Vein endothelial cell (primary cell): ENCODE measurements around the genes PXMP2 and ANHX.

DNA sequence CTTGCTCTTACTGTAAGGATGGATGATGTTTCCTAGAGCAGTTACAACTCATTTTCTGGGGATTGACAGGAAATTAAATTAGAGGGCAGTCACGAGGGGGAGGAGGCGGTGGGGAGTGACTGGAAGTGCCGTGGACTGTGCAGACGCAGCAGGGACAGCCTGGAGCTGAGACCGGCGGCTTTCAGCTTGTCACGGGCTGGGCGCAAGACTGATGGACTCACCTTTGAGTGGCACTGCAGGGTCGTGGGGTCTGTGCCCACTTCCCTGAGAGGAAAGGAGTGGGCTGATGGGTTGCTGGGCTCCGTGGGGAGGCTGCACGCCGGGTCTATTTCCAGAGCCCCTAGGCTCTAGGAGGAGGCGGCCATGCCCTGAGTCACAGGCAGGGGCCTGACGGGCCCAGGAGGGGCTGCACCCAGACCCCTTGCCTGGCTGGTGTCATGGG is 32.9 kb downstream of the NOC4L start:
- CAGE, long polyA plus RNA = no peak

- CAGE, long polyA plus RNA = no peak
These were observed 43.1 kb downstream of the GALNT9 start for GRCh38 chr12:132286184-132286849.

DNA sequence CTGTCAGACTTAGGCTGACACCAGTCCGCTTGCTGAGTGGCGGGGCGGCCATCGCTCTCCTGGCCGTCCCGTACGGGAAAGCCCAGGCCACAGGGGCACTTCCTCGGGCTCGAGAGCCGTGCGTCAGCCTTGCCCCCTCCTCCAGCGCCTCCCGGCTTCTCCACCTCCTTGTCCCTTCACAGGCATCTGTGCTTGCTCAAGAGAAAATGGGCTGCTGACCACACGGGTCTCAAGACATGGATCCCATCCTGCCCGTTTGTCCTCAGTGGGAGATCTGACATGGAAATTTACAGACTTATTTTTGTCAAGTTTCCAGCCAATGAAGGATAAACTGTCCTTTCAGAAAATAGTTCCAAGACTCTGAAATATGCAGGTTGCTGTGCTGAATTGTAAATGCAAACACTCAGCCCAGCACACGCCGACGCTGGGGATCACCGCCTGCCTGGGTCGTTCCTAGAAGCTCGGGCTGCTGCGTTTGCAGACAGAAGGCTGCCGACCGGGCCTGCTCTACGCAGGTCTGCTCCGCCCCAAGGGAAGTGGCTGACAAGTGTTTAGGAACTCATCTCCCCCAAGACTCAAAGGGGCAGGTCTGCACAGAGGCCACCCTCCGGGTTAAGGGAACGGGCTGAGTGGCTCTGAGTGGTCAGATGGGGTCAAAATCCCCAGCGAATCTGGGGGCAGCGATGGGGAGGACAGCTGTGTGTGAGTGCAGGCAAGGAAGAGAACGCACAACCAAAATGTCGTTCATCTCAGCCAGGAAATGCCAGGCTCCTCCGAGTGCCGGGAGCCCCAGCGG is 6.3 kb downstream of the GALNT9 start:
- CAGE, long polyA plus RNA = no peak

DNA sequence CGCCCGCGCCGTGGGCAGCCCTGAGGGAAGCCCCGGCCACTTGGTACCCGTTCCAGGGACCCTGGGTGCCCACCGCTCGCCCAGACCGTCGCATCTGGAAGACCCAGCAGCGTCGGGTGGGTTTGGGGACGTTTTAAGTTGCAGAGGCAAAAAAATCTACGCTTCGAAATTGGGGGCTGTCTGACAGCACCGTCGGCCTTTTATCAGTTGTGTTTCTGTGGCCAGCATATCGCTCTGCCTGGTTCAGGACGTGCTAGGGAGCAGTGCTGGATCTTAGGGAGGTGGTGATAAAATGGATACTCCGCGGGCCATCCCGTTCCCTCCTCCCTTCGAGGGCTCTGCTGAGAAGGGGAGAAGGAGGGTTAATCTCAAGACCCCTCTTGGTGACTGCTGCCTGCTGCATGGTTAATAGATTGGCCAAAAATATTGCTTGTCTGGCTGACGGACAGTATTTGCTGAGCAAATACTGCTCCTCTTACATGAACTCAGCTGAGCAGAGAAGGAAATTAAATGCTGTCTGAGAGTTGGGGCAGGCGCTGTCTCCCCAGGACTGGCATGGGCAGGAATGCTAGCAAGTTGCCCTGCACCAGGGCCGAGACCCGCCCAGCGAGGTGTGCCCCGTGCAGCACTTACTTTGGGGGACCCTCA is 1.1 kb downstream of the FBRSL1 start:
- CAGE, long polyA plus RNA = no peak

DNA sequence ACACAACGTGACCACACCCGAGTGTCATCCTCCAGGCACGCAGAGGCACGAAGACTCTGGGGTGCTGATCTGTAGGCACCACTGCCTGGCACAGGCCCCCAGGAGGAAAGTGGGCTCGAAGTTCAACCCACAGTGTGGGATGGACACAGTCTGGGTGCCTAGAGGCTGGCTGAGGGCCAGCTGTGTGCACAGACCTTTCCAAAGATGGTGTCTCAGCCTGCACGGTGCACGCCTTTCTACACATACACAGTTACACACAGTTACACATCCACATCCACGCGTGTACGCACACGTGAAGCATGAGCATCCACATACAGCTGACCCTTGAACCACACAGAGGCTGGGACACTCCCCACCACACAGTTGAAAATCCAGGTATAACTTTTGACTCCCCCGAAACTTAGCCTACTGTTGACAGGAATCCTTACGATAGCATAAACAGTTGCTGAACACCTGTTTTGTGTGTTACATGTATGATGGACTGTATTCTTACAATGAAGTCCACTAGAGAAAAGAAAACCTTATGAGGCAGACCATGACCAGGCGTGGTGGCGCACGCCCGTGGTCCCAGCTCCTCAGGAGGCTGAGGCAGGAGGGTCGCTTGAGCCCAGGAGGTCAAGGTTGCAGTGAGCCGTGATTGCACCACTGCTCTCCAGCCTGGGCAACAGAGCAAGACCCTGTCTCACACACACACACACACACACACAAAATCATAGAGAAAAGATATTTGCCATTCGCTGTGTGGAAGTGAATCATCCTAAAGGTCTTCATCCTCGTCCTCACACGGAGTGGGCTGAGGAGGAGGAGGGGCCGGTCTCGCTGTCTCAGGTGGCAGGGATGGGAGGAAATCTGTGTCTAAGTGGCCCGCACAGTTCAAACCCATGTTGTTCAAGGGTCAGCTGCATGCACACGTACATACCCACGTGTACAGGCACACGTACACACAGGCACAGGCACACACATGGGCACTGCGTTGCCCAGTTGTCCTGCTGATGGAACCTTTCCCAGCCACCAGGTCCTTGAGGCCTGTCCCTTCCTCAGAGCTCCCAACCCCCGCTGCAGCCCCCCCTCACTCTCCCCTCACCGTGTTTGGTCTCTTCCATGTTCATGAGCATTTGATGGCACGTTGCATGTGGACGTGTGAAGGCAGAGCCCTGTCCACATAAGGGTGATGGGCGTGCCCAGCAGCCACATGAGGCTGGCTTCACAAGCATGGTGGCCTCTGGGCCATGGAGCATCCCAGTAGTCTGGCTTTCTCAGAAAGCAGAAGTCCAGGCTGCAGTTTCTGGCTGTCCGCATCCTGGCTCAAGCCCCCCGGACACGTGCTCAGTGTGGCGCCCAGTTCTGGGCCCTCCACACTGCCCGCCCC is 32.2 kb downstream of the LRCOL1 start:
- CAGE, long polyA plus RNA = no peak

DNA sequence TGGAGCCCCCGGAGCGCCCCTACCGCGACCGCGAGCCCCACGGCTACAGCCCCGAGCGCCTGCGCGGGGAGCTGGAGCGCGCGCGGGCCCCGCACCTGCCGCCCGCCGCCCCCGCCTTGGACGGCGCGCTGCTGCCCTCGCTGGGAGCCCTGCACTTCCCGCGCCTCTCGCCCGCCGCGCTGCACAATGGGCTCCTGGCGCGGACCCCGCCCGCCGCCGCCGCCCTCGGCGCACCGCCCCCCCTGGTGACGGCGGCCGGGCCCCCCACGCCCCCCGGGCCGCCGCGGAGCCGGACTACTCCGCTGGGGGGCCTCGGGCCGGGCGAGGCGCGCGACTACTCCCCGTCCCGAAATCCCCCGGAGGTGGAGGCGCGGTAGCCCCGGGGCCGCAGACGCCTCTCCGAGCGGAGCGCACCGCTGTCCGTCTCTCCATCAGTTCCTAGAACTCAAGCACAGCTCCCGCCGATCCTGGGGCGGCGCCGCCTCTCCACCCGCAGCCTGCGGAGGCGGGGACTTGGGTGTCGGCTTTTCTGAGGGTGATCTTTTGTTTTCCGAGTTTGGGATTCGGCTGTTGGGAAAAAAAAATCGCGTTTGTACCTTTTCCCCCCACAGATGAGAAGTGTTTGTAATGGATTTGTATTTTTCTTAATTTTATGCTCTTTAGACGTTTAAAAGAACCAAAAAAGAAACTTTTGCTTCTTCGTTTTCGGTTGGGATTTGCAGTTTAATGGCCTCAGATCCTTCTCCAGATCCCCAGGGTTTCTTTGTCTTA is 26.8 kb downstream of the LRCOL1 start:
- CAGE, long polyA plus RNA = no peak

DNA sequence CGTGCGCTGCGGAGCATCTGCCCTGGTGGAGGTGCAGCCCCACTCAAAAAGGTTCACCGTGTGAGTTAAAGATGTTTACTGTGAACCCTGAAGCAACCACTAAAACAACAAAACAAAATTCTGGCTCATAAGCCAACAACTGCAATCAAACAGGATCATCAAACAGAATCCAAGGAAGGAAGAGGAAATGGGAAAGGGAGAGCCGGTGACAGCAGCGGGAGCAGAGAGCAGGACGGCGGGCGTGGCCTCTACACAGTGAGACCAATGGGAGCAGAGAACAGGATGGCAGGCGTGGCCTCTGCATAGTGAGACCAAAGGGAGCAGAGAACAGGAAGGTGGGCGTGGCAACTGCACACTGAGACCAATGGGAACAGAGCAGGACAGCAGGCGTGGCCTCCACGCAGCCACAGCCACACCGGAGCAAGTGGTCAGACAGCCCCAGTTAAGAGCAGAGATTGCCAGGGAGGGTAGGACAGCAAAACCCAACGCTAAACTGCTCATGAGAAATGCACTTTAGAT is 16.5 kb downstream of the LRCOL1 start:
- CAGE, long polyA plus RNA = no peak

DNA sequence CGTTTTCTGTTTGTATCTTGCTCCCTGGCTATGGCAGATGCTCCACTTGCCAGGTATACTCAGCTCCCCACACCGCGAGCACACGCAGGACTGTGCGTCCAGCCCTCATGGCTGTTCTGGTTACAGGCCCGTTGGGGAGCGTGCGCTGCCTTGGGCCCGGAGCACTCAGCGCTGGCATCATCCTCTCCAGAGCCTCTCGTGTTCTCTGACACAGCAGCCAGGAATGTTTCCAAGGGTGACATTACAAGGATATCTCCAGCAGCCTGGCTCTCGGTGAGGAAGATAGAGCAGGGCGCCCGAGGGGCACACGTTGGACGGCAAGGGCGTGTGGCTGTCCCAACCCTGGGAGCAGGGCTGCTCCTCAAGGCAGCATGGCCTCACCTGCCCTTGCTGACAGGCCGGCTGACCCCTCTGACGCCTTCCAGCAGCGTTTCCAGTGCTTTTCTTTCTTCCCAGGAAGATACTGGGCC is 14.4 kb downstream of the LRCOL1 start:
- CAGE, long polyA plus RNA = no peak

DNA sequence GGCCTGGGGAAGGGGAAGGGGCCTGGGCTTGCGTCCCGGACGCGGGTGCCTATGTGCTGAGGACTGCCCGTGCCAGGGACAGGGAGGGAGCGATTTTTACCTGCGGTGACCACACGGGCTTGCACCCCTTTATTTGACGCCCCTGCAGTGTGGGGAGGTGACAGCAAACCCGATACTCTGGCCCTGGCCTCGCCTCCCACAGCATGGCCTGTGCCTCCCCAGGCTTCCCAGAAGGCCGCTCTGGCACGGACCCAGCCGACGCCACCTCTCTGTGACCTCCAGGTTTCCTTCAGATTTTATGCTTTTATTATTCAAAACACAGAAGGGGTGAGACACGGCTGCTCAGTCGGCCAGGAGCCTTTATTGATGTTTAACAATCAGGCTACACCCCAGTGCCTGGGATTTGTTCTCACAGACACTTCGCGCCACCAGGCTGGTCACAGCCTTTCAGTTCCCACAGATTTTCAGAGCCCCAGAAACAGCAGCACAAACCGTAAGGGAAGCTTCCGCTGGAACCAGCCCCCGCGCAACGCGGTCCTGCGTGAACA is 7.5 kb downstream of the LRCOL1 start:
- CAGE, long polyA plus RNA = no peak

GRCh38 chr12:132604064-132604914 is 6.1 kb downstream of the LRCOL1 start:
- CAGE, long polyA plus RNA = no peak

DNA sequence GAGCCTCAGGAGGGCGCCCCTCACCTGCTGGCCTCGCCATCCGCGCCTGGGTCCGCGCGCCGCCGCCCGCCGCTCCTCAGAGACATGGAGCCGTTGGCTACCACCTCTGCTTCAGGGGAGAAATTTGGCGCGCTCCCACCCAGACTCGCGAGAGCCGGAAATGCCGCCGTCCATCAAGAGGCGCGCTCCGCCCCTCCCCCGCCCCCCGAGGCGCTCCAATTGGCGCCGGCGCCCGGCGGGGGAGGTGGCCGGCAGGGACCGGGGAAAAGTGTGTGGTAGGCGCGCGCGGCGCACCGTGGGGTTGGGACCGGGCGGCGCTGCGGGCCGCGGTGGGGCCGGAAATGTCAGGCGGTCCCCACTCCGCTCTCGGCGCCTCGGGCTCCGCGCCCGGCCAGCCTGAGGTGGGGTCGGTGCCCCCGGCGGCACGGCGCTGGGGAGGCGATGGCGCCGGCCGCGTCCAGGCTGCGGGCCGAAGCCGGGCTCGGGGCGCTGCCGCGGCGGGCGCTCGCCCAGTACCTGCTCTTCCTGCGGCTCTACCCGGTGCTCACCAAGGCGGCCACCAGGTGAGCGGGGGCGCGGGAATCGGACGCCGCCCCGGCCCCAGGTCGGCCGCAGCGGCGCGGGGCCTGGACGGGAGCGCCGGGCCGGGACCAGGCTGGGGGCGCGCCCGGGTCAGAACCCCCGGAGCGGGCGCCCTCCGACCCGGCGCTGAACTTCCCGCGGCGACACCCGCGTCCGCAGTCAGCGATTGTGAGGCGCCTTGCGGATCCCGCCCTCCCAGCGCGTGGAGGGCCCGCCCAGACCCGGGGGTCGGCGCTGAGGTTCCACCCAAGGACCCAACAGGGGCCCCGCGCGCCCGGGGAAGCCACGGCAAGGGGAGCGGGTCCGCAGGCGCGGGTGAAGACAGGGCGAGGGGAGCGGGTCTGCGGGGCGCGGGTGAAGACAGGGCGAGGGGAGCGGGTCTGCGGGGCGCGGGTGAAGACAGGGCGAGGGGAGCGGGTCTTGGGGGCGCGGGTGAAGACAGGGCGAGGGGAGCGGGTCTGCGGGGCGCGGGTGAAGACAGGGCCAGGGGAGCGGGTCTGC is at the start of gene PXMP2:
TSS of gene PXMP2 (plus strand) at position 358 of the 1,083 bp plus-strand sequence.
- CAGE, long polyA plus RNA = no peak

- CAGE, long polyA plus RNA = no peak
These were observed 691 bp upstream of the ZNF140 start for GRCh38 chr12:133079882-133080581.

DNA sequence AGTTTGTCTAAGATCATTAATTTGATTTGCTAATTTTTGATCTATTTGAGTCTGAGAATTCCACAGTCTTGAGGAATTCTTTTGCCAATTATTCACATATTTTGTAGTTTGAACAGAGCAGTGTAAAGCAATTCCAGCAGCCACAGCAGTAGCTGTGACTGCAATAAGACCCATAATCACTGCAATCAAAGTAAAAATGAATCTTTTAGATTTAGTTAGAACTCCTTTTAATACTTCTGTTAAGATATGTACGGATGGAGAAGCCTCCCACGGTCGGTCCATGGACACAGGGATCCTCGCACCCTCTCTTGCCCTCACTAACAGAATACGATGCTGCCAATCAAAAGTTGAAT is 11.3 kb downstream of the ZNF140 start:
- CAGE, long polyA plus RNA = no peak

- CAGE, long polyA plus RNA = no peak
These were observed 21.7 kb downstream of the ZNF268 start for GRCh38 chr12:133202627-133203704.

- CAGE, long polyA plus RNA = no peak
These were observed at the start of gene ANHX for GRCh38 chr12:133235817-133236016. Gene ANHX (minus strand): TSS chr12:133235877.